MCF 10A (cell line): ENCODE measurements around a stretch of chr14.

DNA sequence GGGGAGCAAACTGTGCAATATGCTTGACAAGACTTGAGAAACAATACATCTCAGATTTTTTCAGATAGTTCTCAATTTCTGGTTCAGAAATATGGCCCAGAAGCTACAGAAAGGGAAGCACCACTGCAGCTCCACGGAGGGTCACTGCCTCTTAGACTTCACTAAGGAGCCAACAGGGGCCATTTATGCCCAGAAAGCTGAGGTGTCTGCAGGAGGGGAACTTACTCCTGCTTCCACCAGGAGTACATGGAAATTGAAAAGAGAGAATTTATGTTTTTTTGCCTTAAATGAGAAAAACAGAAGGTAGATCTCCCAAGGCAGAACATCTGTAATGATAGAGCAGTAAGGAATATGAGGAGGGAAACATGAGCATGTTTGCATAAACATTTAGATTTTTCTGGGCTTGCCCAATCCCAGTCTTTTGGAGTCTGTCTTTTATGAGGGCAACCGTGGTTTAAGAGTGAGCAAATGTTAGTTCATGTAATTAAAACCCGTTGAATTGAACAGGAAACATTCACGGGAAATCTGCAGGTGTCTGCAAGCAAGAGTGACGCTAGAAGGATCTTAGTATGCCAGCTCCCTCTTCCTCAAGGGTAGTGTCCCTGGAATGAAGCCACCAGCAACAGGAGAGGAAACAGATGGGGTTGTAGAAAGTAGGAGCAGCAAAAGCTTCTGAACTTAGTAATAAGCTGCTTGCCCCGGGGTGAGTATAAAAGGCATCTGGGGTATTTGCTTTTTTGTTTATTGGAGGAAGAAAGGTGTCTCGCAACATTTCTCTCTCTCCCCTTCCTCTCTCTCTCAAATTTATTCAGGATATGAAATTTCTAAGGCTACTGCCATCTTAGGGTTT lies 79.3 kb downstream of the ARF6 start:
- PRO-cap: no peak
- RRBS: no CpG with 5 or more reads among the region's 7 CpGs

GRCh38 chr14:50031296-50031816 lies 85.0 kb downstream of the VCPKMT start:
- PRO-cap: no peak
- RRBS: no CpG with 5 or more reads among the region's 6 CpGs

DNA sequence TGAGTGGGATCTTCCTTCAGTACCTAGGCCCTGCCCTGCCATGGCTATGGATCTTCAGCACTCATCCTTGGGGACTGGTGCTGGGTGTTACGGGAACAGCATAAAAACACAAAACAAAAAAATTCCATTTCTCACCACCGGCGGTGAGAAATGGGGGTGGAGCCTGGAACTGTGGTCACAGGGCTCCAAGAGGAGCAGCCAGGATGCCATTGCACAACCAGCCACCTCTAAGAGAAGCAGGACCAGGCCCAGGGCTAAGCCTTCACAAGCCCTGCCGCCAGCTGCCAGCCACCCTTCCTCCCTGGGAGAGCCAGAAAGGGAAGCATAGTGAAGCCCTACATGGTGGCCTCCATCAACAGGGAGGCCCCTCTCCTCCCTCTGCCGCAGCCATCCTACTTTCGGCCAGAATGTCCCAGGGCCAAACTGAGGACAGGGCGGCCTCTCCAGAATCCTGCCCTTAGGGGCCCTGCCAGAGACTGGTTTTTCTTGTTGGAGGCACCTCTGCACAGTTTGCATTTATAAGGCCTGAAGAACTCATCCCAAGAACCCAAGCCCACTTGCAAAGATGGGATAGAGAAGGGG lies 76.5 kb downstream of the VCPKMT start:
- PRO-cap: bidirectional peak, plus-strand start at position 230 of the sequence, minus-strand start at position 76 of the sequence
- RRBS: no CpG with 5 or more reads among the region's 7 CpGs

GRCh38 chr14:50095693-50096314 lies 20.6 kb downstream of the VCPKMT start:
- PRO-cap: no peak
- RRBS: no CpG with 5 or more reads among the region's 8 CpGs

GRCh38 chr14:50191271-50191800 lies 40.0 kb downstream of the SOS2 start:
- PRO-cap: no peak
- RRBS: no CpG with 5 or more reads among the region's 3 CpGs

DNA sequence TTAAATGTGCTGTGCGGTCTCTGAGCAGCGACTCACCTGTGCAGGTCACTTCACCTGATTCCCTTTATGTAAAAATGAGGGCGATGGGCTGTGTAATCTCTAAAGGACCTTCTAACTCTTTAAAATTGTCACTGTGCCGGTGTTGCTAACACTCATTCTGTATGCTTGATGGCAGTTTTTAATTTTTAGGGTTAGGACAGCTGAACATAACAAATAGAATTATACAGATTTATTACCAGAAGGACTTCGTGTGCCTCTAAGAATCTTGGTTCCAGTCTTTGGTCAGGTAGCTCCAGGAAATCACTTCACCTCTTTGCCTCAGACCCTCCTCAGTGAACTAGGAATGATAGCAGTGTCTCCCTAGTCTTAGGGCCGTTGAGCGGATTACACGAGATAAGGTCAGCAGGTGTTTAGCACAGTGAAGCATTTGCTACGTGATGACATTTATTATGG lies 919 bp downstream of the DMAC2L start:
- PRO-cap: no peak
- RRBS: no CpG with 5 or more reads among the region's 9 CpGs

- PRO-cap: no peak
- RRBS: no CpG with 5 or more reads among the region's 15 CpGs
Observed at GRCh38 chr14:50397182-50397888, 654 bp upstream of the CDKL1 start.

DNA sequence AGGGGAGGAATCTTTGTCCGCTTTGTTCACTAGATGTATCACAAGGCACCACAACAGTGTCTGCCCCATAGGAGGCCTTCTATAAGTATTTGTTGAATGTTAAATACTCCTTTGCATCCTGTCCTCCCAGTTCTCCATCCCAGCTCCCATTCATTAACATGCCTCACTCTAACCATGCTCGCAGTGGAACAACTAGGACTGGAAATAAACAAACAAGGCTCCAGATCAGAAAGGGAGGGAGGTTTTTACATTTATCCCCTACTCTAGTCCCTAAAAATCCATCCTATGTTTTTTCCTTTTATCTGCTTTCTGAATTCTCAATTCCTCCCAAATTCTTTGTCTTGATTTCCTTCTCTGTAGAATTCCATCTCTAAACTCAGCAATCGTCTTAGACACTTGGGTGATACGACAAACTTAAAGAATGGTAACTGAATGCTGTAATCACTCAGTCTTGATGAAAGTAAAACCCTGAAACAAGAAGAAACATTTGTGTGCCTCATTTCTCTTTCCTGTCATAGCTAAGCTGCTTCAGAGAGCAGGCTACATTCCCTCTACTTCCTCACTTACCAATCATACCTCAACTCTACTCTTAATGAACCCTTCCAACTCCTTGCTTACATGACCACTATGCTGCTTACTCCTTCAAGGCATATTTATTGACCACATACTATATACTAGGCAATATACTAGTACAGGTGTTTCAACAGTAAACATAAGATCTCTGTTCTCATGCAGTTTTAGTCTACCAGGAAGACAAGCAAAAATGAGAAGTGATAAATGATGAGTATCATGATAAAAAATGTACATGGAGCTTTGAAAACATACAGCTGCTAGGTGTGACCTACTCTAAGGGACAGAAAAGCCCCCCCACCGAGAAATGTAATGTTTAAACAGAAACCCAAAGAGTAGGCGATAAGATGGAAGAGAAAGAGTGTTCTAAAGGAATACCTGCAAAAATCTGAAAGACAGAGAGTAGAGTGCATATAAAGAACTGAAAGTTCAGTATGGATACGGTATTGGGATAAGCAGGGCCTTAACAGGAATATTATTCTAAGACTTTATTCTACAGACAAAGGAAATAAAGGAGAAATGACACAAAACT lies 8.3 kb downstream of the MAP4K5 start:
- PRO-cap: no peak
- RRBS: no CpG with 5 or more reads among the region's 7 CpGs

DNA sequence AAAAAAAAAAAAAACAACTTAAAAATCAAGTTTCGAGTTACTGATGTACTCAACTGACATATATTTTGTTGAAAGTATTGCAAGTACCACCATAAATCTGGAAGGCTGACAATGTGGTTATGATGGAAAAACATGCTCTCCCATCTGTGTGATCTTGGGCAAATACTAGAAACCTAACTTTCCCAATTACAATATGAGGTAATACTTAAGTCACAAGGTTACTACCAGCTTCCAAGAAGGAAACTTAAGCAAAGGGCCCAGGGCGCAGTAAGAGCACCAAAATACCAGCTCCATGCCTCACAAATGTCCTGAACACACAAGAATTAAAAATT lies 1.4 kb downstream of the SAV1 start:
- PRO-cap: bidirectional peak, plus-strand start at position 241 of the sequence, minus-strand start at position 121 of the sequence
- RRBS: no CpG with 5 or more reads among the region's 2 CpGs

DNA sequence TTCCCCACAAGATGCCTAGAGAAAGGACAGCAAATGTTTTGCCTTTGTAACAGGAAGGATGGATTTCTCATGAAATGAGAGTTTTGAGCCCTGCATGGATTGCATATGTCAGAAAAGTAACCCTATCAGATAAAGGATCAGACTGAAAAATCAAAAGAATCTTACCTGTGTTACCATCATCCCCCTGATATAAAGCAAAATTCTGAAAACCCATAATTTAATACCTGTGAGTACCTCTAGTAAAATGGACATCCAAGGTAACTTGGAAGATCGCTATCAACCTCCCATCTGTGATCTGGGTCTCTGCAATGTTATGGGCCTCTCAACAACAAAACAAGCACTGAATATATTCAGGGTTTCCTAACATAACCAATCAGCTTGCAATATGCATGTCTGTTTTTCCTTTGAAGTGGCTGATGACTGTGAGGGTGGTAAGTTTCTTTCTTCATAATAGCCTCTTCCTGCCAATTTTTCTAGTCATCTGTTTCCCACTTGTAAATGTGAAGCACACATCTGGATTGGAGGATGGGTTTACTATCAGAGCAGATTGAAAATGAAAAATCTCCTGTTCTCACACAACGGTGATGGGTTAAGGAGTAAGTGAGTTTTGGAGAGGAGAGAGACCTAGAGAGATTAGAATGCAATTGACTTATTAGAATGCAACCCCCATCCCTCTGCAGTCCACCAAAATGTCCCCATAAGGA lies 58.2 kb upstream of the SAV1 start:
- PRO-cap: no peak
- RRBS: no CpG with 5 or more reads among the region's 2 CpGs

DNA sequence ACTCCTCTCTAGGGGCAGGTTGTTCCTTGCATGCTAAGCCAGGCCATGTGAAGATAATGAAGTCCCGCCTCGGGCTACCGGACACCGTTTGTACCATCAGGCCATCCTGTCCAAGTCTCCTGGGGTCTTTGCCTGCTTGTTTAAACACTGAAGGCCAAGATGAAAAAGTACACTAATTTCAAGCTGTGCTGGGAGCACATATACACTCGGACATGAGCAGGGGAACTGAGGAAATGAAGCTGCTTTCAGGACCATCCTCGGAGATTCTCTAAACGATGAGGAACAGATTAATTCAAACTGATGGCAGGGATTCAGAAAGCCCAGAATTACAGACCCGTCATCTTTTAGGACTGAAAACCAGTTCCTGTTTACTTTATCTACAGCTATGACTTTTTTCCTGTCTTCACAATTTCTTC lies 6.3 kb upstream of the ABHD12B start:
- PRO-cap: no peak
- RRBS: no CpG with 5 or more reads among the region's 8 CpGs

DNA sequence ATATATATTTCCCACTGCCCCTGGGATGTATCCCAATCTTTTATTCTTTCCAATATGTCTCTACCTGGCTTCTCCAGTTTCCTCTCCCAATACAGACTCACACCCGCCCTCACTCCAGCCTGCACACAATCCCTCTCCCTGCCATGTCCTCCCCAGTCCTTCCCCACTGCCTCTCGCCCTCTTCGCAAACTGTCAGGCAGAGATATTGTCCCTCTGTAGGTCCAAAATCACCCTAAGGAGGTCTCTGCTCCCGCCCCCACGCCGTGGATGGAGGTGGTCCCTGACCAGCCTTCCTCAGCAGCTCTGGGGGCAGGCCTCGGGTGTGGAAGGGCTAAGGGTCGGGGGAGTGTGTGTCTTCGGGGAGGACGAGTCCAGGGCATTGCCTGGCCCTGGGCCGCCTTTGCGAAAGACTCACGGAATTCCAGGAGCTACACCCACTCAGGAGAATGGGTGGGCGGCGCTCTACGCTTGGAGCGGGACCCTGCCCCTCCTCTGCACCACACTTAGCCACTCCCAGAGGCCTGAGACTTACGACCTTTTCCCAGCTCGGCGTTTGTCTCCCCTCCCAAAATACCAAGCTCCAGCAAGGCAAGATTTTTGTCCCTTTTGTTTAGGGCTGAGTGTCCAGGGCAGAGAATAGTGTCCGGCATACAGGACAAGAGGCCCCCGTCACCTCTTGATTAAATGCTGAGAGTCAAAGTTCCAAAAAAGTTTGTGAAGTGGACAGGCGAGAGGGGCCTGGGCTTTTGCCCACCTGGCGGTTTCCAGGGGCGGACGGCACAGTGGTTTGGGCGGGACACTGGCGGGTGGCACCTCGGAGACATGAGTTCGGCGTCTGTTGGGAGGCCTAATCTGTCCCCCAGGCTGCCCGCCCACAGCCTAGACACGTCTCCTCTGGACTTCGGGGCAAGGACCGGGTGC lies 884 bp downstream of the PYGL start:
- PRO-cap: bidirectional peak, plus-strand start at position 531 of the sequence, minus-strand start at position 413 of the sequence; bidirectional peak, plus-strand start at position 799 of the sequence, minus-strand start at position 679 of the sequence
- RRBS: 1% methylated on average over 2 of the region's 35 CpGs

DNA sequence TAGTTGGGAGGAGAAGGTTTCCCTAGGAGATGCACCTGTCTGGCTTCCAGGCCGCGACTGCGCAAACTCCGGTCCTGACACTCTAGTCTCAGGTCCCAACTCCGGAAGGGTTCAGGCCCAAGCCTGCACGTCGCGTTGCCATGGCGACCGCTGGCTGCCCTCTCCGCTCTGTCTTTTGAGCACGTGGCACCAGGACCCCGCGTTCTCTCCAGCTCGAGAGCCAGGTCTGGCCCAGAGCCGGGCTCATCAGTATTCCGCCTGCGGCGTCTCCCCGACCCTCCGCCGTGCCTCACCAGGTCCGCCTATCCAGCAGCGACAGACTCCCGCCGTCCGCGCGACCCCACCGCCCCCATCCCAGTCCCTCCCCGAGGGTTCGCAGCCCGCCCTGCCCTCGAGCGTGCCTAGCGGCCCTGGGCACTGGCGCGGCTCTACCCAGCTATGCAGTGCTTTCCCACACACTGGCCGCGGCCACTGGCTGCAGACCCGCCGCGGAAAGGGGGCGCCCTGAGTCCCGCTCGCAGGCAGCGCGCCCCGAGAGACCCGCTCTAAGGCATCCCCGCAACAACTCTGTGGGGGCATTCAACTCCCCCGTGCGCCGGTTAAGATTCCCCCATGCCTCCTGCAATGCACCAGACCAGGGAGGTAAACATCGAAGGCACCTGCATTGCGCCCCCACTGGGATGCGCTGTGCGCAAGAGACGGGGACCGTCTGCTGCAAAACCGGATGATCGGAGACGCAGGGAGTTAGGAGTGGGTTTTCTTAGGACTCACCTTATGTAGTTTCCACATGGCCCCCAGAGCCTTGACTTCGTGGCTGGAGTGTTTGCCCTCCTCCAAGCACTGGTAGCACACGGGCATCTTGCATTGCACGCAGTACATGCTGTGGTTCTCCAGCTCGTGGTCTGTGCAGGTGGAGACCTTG lies 1.3 kb downstream of the TRIM9 start:
- PRO-cap: no peak
- RRBS: 98% methylated on average over 4 of the region's 67 CpGs

DNA sequence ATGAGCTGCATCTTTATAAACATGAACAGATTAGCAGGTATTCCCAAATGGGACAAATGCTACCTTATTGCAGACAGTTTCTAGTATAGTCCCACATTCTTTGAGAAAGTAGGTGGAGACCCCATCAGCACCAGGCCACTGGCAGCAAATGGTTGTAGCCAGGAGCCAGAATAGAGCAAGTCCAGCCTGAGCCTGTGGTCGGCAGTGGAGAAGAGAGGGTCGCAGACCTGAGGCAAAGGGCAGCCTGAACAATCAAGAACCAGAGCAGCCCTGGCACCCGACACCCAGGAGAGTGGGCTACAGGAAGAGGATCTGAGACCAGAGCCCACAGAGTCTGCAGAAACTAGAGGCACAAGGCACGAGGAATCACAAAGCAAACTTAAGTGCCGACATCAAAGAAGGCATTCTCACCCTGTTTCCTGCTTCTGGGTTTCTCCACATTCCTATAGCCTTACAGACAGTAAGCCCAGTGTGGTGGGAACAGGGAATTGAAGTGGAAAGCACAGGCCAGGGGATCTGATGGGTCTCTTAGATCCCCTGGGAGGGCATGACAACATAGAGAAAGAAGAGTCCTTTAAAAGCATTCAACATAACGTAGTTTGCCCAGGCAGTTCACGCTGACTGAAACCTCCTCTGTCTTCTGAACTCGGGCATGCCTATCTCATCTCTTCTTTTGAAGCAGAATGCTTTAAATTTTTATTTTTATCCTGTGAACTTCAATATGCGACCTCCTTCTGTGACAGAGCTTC lies 75.7 kb upstream of the FRMD6 start:
- PRO-cap: no peak
- RRBS: no CpG with 5 or more reads among the region's 9 CpGs

- PRO-cap: bidirectional peak, plus-strand start at chr14:51651446, minus-strand start at chr14:51651456
- RRBS: 1% methylated on average over 10 of the region's 34 CpGs
Observed at GRCh38 chr14:51651113-51651536, 585 bp upstream of the FRMD6 start.

- PRO-cap: no peak
- RRBS: no CpG with 5 or more reads among the region's 8 CpGs
Observed at GRCh38 chr14:51652968-51653750, 1.4 kb downstream of the FRMD6 start.

- PRO-cap: no peak
- RRBS: no CpG with 5 or more reads among the region's 4 CpGs
Observed at GRCh38 chr14:51864710-51865387, 4.4 kb downstream of the GNG2 start.

DNA sequence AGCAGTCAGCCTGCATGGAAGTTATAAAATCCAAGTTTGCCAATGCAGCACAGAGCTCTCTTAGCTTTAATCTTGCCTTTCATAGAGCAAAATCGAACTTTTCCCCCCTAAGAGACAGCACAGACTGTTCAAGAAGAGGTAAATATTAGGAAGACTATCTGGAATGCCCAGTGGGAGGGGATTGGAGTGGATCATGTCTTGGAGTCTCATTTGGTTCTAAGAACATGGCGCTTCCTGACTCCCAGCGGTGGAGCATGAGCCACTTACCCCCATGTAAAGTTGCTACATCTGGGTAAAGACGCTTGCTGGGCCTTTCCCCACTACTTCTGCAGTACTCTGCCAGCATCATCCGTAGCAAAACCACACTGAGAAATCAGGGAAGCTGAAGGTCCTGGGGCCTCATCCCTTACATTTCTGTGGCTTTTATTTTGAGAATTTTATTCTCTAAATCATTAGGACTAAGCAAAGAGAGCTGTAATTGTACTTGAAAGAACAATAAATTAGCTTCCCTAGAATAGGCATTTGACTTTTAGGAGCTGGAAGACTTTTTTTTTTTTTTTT lies 20.8 kb downstream of the GNG2 start:
- PRO-cap: no peak
- RRBS: no CpG with 5 or more reads among the region's 5 CpGs

GRCh38 chr14:51930511-51930909 lies 58.8 kb upstream of the RTRAF start:
- PRO-cap: no peak
- RRBS: no CpG with 5 or more reads among the region's 3 CpGs

DNA sequence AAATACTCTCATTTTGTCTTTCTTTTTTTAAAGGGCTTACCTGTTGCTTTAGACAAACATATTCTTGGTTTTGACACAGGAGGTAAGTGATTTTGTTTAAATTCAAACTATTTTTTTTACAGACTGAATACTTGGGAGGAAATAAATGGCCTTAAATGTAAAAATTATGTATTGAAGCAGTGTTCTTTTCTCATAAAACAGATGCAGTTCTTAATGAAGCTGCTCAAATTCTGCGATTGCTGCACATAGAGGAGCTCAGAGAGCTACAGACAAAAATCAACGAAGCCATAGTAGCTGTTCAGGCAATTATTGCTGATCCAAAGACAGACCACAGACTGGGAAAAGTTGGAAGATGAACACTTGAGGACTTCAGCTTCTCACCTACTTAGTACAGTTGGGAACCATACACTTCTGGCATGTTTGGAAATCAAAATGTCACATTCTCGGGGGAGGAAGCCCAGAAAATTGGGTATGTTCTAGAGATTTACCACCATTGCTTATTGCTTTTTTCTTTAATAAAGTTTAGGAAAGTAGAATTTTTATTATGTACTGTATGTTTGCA lies 14.9 kb downstream of the RTRAF start:
- PRO-cap: no peak
- RRBS: no CpG with 5 or more reads among the region's 3 CpGs